Aorta (tissue), 1 donor: ENCODE measurements around the genes DNAJC25 and CDC26.

DNA sequence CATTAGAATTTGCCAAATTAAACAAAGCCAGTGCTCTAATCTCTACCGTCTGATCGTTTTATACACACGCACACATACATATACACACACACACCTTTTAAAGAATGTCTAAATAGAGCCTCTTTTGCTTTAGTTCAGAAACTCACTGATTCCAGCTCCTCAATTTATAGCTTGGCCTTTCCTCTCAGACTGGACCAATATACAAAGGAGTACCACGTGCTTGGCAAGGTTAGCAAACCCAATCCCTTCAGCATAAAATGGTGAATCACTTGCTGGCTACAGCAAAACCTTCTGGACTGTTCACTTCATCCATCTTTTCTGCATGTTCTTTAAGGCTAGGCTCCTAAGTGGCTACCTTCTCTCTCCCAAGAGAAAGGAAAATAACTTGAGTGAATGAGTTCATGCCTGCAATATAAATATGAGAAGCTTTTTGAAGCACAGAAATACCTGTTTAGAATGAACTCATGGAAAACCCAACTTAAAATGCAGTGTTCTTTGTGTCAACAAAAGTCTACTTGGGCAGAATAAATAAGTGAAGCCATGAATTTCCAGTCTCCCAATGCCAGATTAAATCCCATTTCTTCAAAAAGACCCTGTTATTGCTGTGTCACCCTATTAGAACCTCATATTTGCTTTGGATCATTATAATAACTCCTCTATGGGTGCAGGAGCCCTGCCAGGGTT lies 109.6 kb downstream of the LPAR1 start:
- PRO-cap, result no peak

GRCh38 chr9:111023098-111023686 lies 15.1 kb downstream of the LPAR1 start:
- PRO-cap, result no peak

GRCh38 chr9:111037166-111037701 lies 1.0 kb downstream of the LPAR1 start:
- PRO-cap, result bidirectional peak, plus-strand start at chr9:111037888, minus-strand start at chr9:111037615

- PRO-cap, result no peak
Observed at GRCh38 chr9:111108944-111109334, 70.7 kb upstream of the LPAR1 start.

DNA sequence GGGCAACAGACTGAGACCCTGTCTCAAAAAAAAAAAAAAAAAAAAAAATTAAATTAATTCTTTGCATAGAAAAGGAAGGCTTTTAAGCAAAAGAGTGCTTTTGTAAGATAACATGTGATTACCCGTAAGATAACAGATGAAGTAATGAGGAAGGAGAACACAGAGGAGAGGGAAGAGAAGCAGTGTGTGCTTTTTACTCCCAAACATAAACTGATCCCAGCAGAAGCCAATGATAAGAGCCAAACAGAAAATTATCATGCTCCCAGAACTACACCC lies 42.2 kb downstream of the OR2K2 start:
- PRO-cap, result no peak

GRCh38 chr9:111525823-111526008 lies 737 bp downstream of the ZNF483 start:
- PRO-cap, result no peak

DNA sequence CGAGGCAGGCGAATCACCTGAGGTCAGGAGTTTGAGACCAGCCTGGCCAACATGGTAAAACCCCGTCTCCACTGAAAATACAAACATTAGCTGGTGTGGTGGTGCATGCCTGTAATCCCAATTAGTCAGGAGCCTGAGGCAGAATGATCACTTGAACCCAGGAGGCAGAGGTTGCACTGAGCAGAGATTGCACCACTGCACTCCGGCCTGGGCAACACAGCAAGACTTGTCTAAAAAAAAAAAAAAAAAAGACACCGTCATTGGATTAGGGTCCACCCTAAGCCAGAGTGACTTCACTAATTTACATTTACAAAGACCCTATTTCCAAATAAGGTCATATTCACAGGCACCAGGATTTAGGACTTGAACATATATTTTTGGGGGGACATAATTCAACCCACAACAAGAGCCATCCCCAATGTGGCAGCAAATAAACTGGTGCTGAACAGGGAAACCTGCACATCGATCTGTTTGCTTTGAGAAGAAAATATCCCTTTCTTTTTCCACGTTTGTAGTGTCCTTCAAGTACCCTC lies 3.8 kb upstream of the DNAJC25 start:
- PRO-cap, result no peak

DNA sequence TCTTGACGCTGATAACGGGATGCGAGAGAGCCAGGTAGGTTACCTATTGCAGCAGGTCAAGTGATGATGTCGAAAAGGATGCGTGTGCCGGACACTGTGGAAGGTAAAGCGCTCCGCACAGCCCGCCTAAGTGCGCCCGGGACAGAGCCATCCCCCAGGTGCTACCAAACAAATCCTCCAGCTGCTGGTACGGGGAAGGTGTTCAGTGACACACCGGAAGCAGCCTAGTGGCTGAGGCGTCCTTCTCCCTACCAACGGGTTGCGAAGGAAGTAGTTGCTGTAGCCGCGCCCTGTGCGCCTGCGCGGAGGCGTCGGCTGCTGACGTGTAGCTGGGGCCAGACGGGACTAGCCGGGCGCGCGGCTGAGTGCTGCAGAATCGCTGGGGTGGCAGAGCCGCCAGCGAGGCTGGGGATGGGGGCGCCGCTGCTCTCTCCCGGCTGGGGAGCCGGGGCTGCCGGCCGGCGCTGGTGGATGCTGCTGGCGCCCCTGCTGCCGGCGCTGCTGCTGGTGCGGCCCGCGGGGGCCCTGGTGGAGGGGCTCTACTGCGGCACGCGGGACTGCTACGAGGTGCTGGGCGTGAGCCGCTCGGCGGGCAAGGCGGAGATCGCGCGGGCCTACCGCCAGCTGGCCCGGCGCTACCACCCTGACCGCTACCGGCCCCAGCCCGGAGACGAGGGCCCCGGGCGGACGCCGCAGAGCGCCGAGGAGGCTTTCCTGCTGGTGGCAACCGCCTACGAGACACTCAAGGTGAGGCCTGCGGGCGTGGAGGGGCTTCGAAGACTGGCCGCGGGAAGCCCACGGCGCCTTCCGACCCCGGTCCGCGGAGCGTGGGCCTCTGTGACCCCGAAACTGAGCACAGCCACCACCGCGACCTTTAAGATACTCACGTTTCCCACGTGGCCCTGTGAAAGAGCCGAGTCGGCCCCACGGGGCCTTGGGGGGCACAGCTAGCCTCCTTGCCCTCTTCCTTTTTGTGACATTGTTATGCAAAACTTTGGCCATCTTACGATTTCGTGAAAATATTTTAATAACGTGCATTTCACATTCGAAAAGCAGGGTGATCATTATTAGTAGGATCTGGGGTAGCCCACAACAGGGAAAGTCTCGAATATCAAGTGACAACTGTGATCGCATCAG lies at the start of gene DNAJC25:
Gene DNAJC25 (plus strand): TSS at position 338 of the 1,137 bp plus-strand sequence.
- PRO-cap, result bidirectional peak, plus-strand start at position 373 of the sequence, minus-strand start at position 146 of the sequence

- PRO-cap, result no peak
Observed at GRCh38 chr9:112143474-112143959, 31.6 kb downstream of the SUSD1 start.

DNA sequence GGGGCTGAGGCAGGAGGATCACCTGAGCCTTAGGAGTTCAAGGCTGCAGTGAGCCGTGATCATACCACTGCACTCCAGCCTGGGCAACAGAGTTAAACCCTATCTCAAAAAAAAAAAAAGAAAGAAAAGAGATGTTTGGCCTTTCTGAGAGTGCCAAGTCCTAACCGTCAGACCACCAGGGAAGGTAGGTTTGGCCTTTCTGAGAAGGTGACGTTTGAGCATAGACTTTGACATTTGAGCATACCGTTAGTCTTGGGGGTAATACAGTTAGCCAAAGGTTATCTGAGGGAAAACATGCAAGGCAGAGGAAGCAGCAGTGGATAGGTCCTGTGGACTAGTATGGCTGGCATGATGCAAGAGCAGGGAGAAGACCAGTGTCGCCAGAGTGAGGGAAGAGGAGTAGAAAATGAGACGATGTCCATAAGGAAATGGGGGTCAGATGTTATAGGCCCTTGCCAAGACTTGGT lies 50.1 kb downstream of the HSDL2 start:
- PRO-cap, result no peak

DNA sequence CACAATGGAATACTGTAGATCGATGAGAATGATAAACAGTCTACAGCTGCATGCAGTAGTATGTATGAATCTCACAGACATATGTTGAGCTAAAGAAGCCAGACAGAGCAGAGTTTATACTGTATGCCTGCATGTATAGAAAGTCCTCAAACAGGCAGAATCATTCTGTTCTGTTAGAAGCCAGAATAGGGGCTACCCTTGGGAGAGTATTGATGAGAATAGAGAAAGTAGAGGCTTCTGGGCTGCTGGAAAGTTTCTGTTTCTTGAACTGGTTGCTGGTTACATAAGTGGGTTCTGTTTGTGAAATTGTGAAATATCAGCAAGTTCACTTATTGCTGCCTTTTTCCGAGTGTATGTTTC lies 9.6 kb downstream of the KIAA1958 start:
- PRO-cap, result no peak

GRCh38 chr9:112573834-112574856 lies 87.5 kb downstream of the KIAA1958 start:
- PRO-cap, result no peak

DNA sequence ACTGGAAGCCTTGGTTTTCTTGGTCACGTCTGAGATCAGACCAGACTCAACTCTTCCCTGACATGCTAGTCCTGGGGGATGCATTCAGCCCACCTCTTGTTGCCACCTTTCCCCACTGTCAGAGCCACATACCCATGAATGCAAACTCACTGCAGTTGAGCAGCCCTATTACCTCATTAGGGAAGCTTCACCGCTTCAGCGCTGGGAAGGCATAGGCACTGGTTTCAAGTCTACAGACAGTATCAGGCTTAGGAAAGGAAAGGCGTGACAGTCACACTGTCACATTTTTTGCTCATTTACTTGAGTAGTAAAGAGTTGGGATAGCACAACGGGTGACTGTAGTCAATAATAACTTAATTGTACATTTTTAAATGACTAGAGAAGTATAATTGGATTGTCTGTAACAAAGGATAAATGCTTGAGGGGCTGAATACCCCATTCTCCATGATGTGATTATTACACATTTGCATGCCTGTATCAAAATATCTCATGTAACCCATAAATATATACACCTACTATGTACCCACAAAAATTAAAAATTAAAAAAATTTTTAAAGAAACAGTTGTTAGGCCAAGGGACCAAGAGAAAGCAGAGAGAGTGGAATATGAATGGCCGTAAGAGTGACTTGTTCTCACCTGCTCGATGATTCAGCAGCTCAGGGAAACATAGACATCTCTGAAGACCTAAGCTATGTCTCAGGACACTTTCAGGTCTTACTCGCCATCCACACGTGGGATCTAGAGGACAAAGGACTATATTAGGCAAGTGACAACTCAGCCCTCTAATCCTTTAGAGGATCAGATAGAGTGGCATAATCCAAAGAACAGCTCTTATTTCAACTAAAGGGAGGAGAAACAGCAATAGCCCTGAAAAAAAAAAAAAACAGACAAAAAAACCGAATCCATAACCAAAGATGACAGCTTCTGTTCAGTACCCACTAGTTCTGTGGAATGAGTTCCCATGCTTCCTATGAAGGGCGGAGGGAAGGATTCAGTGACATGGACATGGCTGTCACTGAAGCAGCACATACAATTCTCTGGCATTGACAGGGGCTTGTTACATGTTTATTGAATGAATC lies 95.6 kb downstream of the KIAA1958 start:
- PRO-cap, result no peak

DNA sequence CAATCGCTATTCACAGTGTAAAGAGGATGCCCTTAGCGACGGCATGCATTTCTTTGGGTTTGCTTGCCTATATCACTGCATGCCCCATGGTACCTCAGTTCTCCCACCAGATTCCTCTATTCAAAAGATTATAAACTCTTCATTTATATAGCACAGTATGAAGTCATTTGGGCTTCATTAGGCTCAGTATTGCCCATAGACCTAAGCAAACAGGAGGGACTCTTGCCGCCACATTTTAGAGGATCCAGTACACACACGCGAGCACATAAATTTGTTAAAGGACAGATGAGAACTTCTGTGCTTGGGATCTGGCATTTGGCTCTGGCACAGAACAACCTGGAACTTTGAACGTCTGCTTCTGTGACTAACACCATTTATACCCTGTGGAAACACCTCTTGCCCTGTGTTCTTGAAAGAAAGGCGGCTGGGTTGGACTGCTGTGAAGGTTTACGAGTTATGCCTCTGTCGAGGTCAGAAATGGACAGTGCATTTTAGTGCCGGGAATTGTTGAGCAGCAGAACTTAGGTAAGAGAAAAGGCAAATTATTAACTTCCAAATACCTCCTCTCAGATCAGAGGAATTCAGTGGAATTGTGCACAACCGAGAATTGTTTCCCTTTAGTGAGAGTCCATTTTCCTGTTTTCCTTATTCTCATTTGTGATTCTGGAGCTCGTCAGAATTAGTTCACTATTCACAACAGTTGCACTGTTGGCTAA lies 14.0 kb upstream of the INIP start:
- PRO-cap, result no peak

- PRO-cap, result no peak
Observed at GRCh38 chr9:112867390-112868190, 23.1 kb downstream of the SLC46A2 start.

- PRO-cap, result no peak
Observed at GRCh38 chr9:112868967-112869824, 21.5 kb downstream of the SLC46A2 start.

DNA sequence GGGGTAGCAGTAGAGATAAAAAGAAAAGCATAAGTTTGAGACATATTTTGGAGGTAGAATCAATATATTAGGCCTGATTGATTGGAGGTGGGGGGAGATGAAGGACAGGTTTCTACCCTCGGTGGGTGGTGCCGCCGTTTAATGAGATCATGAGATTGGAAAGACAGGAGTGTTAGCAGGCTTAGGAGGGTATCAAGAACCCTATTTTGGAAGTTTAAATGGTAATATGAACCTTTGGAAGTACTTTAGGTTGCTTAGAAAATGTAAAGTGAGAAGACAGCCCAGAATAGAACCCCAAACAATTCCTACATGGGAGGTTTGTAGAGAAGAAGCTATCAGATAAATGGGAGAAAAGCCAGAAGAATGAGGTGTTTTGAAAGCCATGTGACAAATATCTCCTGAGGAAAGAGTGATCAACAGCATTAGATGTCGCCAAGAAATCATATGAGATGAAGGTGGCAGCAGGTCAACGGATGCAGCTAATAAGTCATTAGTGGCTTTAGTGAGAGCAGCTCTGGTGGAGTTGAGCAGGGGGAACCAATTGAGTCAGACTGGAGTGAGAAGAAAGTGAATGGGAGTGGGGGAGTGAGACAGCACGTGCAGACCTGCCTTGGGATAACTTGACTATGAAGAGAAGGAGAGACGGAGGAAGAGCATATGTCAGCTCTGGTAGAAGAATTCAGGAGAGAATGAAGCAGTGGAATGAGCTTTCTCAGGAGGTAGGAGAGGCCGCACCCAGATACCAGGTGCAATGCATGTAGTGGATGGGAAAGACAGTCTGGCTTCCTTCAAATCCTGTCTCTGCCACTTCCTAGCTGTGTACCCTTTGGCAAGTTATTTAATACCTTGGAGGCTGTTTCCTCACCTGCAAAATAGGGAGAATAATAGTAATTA lies 7.8 kb downstream of the SLC46A2 start:
- PRO-cap, result no peak

GRCh38 chr9:113222366-113222864 lies 1.1 kb downstream of the SLC31A1 start:
- PRO-cap, result no peak

- PRO-cap, result no peak
Observed at GRCh38 chr9:113238742-113239402, 17.5 kb downstream of the SLC31A1 start.

- PRO-cap, result bidirectional peak, plus-strand start at chr9:113275671, minus-strand start at chr9:113275388
Observed at GRCh38 chr9:113274581-113275890, at the start of gene CDC26. Gene CDC26 (minus strand): TSS chr9:113275572.